Ovary (tissue), 7 donors: ENCODE measurements around a stretch of chr22.

DNA sequence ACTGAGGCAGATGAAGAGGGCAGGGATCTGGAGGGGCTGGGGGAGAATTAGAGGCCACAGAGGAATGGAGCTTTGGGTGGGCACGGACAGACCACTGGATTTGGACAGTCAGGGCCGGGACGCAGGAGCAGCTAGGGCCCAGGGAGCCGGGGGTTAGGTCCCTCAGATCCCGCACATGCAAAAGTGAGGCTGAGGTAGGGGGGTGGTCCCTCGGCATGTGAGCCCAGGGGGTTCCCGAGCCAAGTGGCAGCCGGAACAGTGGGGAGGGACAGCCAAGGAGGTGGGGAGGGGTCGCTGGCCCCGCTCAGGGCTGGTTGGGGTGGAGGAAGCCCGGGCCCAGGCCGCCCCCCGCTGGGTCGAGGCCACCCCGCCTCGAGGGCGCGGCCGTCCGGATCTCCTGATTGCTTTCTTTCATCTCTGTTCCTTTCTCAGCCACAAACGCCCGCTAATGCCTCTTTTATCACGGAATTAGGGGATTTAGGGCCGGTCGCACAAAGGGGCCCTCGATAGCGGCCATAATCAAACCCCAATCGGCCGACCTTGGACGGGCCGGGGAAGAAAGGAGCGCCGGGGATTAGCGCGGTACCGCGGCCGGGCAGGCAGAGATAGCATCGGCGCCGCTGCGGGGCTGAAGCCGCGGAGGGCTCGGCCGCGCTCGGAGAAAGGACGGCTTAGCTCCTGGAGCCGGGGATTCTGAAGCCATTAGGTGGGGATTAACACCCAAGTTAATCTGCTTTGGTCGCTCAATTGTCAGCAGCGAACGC, 9.2 kb downstream of the SLC25A1 start:
- PRO-cap, 7 experiments, result peak in 2 of 7 experiments; most common plus-strand start position 365 of the sequence (in 2)
- RAMPAGE, long total RNA, 2 experiments, result no peak in any of the 2 experiments

- PRO-cap, 7 experiments, result no peak in any of the 7 experiments
- RAMPAGE, long total RNA, 2 experiments, result no peak in any of the 2 experiments
Observed at GRCh38 chr22:19209602-19209904, 31.0 kb upstream of the SLC25A1 start.

GRCh38 chr22:19275521-19276267, 15.8 kb downstream of the CLTCL1 start:
- PRO-cap, 7 experiments, result no peak in any of the 7 experiments
- RAMPAGE, long total RNA, 2 experiments, result no peak in any of the 2 experiments

GRCh38 chr22:19287008-19287832, 4.3 kb downstream of the CLTCL1 start:
- PRO-cap, 7 experiments, result no peak in any of the 7 experiments
- RAMPAGE, long total RNA, 2 experiments, result no peak in any of the 2 experiments

GRCh38 chr22:19362747-19362946, 68.9 kb downstream of the HIRA start:
- PRO-cap, 7 experiments, result peak in 2 of 7 experiments; most common minus-strand start chr22:19362871 (in 2)
- RAMPAGE, long total RNA, 2 experiments, result no peak in any of the 2 experiments

DNA sequence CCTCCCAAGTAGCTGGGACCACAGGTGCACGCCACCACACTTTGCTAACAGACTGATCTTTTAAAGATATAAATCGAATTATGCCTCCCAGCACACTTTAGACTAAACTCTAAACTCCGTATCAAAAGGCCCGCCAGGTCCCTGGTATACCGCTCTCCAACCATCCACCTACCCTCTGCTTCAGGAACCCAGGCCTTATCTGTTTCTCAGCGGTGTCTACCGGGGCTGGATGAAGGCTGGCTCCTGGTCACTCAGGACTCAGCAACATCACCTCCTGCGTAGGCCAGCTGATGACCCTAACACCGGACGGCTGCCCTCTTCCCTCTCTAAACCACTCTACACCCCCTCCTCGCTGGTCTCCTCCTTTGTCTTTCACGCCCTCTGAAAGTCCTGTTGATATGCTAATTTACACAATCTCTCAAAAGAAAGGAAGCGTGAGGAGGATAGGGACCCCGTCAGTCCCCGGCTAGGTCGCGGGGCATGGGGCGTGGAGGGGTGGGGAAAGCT, 636 bp downstream of the C22orf39 start:
- PRO-cap, 7 experiments, result peak in 1 of 7 experiments; most common minus-strand start position 482 of the sequence (in 1)
- RAMPAGE, long total RNA, 2 experiments, result no peak in any of the 2 experiments

DNA sequence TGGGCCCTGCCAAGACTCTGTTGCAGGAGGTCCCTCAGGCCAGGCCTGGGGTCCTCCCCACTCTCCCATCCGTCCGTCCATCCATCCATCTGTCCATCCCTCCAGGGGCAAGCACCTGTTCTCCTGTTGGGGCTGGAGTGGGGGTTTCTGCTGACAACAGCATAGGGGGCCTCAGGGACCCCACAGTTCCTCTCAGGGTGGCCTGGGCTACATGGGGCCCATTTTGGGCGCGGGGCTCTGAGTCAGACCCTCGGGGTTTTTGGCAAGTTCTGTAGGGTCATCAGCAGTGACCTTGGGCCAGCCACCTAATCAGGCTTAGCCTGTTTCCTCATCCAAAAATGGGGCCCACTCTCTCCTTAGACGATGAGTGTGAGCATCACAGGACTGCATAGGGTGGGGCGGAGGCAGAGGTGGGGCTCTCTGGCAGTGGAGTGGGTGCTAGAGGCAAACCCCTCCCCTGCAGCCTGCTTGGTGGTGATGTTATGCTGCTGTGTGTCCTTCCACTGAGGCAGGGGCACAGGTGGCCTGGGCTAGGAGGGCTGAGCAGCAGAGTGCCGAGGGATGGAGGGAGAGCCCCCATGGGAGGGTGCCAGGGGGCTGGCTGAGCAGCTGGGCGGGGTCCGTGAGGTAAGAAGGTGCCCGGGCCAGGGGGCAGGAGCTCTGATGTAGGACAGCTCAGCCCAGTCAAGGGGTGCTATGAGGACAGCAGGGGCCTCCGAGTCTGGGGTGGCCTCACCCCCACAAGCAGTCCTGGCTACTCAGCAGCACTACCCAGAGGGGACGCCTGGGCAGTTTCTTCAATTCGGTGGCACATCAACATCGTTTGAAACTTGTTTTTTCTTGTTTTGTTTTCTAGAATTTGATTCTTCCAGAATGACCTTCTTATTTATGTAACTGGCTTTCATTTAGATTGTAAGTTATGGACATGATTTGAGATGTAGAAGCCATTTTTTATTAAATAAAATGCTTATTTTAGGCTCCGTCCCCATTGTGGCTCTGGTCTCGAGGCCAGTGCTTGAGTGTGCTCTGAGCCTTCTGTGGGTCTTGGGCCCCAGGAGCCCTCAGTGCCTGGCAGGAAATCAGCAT, 4.2 kb downstream of the CLDN5 start:
- PRO-cap, 7 experiments, result no peak in any of the 7 experiments
- RAMPAGE, long total RNA, 2 experiments, result no peak in any of the 2 experiments

GRCh38 chr22:19523198-19524313, 654 bp downstream of the CLDN5 start:
- PRO-cap, 7 experiments, result no peak in any of the 7 experiments
- RAMPAGE, long total RNA, 2 experiments, result no peak in any of the 2 experiments

- PRO-cap, 7 experiments, result no peak in any of the 7 experiments
- RAMPAGE, long total RNA, 2 experiments, result no peak in any of the 2 experiments
Observed at GRCh38 chr22:19566600-19567039, 42.4 kb upstream of the CLDN5 start.

DNA sequence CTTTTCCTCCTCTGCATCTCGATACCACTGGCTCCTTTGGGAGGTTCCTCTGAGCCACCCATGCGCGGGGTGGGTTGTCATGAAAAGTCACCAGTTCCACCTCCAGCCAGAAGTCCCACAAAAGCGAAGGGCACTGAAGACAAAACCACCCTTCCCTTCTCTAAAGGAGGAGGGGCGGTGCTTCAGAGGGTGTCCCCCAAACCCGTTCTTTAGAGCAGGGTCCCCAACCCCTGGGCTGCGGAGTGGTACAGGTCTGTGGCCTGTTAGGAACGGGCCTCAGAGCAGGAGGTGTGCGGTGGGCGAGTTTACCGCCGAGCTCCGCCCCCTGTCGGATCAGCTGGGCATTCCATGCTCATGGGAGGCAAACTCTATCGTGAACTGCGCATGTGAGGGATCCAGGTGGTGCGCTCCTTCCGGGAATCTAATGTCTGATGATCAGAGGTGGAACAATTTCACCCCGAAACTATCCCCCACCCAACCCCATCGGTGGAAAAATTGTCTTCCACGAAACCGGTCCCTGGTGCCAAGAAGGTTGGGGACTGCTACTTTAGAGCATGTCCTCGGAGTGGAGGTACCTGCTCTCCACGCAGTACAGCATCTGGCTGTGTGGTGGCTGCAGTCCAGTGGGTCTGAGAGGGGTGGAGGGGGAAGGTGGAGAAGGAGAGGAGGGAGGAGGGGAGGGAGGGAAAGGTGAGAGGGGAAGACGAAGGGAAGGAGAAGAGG, 72.9 kb upstream of the SEPTIN5 start:
- PRO-cap, 7 experiments, result no peak in any of the 7 experiments
- RAMPAGE, long total RNA, 2 experiments, result no peak in any of the 2 experiments

DNA sequence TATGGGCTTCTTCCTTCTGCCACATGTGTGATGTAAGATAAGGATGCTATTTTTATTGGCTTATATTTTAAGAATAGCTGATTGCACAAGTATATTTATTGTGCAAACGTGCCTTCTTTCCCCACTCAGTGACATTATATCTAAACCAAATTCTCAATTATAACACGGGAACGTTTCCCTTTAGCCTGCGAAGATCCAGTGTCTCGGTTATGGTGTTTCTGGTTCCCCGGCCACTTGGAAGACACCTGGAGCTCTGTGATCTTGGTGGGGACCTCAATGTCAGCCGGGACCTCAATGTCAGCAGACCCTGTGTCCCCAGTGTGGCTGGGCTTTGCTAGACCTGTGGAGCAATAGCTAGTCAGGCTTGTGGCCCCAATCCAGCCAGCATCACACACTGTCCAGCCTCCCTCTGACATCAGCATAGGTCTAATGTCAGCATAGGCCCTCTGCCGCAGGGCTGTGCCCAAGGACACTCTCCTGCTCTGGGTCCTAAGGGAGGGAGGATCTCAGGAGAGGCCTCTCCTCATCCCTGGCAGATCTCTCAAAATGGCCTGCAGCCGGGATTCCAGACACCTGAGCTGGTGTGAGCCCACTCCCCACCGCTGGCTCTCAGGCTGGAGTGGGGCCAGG, 70.2 kb upstream of the SEPTIN5 start:
- PRO-cap, 7 experiments, result peak in 1 of 7 experiments; most common plus-strand start position 487 of the sequence (in 1); most common minus-strand start position 352 of the sequence (in 1)
- RAMPAGE, long total RNA, 2 experiments, result no peak in any of the 2 experiments

DNA sequence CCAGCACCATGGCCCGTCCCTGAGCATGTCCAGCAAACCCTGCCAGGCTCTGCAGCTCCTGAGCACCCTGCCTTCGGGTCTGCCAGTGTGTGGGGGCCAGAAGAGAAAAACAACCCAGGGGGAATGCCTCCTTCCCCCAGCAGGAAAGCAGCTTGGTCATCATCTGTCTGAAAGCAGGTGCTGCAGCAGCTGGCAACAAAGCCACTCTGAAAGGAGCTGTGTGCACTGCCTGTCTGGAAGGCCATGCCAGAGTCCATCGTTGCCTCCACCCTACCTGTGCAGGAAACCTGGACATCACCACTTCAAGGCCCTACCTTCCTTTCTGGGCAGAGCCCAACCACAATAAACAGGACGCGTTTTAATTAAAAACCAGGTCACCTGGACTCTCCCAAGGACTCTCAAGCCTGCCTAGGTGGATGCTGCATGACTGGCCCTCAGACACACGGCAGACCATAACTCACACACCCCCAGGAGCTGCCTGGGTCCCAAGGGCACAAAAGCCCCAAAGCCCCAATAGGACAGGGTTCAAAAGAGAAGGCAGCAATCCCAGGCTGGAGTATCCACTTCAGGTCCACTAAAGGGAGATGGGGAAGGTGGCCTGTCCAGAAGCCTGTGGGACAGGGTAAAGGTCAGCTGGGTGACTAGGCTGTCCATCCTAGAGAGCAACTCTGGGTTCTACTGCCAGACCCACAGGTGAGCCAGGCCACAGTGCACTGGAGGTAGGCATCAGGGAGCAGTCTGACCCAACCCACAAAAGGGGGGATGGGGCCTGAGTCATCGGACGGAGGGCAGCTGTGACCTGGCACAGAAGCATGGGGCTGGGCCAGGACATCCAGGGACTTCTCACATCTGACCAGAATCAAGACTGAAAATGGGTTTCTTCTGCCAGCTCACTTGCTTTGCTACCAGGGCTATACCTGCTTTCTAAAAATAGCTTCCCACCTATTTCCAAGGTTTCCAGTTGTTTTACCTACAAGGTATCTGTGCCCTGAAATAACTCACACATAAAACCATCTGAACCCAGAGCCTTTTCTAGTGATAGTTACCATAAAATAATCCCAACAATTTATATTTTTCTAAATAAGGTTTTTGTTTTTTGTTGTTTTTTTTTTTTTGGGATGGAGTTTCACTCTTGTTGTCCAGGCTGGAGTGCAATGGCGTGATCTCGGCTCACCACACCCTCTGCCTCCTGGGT, 6.0 kb downstream of the GNB1L start:
- PRO-cap, 7 experiments, result no peak in any of the 7 experiments
- RAMPAGE, long total RNA, 2 experiments, result no peak in any of the 2 experiments

- PRO-cap, 7 experiments, result no peak in any of the 7 experiments
- RAMPAGE, long total RNA, 2 experiments, result no peak in any of the 2 experiments
Observed at GRCh38 chr22:19886890-19887444, 32.3 kb upstream of the GNB1L start.

DNA sequence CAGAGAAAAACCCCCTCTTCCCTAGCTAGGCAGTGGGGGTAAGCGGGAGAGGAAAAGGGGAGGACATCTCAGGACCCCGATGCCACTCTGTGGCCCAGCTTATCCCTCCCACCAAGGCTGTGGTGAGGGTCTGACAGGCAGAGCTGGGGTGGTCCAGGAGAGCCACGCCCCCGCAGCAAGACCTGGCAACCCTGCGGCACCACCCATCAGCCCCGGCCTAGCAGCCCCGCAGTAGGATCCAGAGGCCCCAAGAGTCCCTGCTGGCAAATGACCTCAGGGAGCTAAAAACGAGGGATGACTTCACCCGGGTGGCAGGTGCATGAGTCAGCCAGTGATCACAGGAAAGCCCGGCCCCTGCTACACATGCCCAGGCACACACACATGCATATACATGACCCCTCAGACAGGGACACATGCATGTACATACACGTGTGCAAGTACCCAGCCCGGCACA, 32.4 kb downstream of the ARVCF start:
- PRO-cap, 7 experiments, result no peak in any of the 7 experiments
- RAMPAGE, long total RNA, 2 experiments, result no peak in any of the 2 experiments

GRCh38 chr22:19986281-19986855, 30.3 kb downstream of the ARVCF start:
- PRO-cap, 7 experiments, result peak in 6 of 7 experiments; most common plus-strand start chr22:19986517 (in 3); most common minus-strand start chr22:19986375 (in 1)
- RAMPAGE, long total RNA, 2 experiments, result no peak in any of the 2 experiments

DNA sequence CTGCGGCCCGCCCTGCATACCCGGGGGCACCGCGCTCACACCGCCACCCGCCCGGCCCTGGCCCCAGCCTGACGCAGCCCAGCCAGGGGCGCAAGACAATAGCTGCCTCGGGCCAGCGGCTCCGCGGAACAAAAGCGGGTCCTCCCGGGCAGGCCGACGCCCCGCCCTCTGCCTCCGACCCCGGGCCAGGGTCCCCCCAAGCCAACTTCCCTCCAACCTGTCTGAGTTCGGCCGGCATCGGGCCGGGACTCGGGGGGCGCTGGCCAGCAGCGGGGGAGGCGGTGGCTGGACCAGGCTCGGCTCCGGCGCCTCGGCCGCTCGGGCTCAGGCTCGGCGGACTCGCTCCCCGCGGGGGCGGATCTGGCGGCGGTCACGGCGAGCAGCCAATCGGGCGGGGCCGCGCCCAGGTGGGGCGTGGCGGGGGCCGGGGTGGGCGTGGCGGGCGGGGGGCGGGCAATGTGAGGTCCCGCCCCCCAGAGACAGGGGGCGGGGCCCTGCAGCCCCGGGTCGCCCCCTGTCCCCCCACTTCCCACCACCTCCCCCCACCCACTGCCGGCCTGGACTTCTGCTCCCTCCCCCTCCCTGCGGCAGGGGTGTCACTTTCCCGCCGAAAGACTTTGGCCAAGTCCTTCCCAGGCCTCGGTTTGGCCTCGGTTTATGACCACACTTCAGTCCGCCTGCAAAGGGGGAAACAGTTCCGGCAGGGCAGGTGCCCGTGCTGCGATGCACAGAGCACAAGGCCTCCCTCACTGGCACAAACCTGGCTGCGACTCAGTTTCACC, 29.6 kb downstream of the ARVCF start:
- PRO-cap, 7 experiments, result peak in 7 of 7 experiments; most common minus-strand start position 320 of the sequence (in 4)
- RAMPAGE, long total RNA, 2 experiments, result start-site peak on the minus strand in 1 of 2 experiments, centred at position 316 of the sequence, 6 reads per replicate

GRCh38 chr22:19988731-19989465, 27.7 kb downstream of the ARVCF start:
- PRO-cap, 7 experiments, result no peak in any of the 7 experiments
- RAMPAGE, long total RNA, 2 experiments, result no peak in any of the 2 experiments

DNA sequence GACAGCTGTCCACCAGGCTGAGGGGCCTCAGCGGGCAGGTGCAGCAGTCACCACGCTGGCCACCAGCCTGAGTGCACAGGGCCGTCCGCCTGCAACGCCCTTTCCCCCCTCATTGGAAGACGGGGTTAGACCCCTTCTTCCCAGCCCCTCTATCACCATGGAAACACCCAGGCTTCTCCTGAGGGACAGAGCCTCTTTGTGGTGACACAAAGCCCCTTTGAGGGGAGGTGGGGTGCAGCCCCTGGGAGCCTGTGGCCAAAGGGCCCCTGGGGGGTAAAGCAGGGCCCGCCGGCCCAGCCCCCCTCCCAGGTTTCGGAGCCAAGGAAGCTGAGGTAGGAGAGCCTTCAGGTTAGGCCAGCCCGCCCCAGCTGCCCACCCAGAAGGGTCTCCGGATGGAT, 18.5 kb downstream of the ARVCF start:
- PRO-cap, 7 experiments, result no peak in any of the 7 experiments
- RAMPAGE, long total RNA, 2 experiments, result no peak in any of the 2 experiments

GRCh38 chr22:20083101-20083741, 3.2 kb downstream of the DGCR8 start:
- PRO-cap, 7 experiments, result no peak in any of the 7 experiments
- RAMPAGE, long total RNA, 2 experiments, result no peak in any of the 2 experiments

GRCh38 chr22:20108347-20109380, 7.2 kb upstream of the RANBP1 start:
- PRO-cap, 7 experiments, result no peak in any of the 7 experiments
- RAMPAGE, long total RNA, 2 experiments, result no peak in any of the 2 experiments